Cardiac muscle cell (in vitro differentiated cells and primary cell): ENCODE measurements around the genes CDK5RAP1 and NCOA6.

GRCh38 chr20:33387187-33387649, 14.1 kb downstream of the CDK5RAP1 start:
- RAMPAGE, long total RNA: no peak
- RRBS: no CpG with 5 or more reads among the region's 7 CpGs

GRCh38 chr20:33401060-33401831, at the start of gene CDK5RAP1:
CDK5RAP1 (minus strand) TSS chr20:33401519.
- RAMPAGE, long total RNA: start-site peak on the plus strand at chr20:33401582-33401649, 14 and 19 reads in 2 replicates
- RRBS: 2% methylated on average over 22 of the region's 47 CpGs

DNA sequence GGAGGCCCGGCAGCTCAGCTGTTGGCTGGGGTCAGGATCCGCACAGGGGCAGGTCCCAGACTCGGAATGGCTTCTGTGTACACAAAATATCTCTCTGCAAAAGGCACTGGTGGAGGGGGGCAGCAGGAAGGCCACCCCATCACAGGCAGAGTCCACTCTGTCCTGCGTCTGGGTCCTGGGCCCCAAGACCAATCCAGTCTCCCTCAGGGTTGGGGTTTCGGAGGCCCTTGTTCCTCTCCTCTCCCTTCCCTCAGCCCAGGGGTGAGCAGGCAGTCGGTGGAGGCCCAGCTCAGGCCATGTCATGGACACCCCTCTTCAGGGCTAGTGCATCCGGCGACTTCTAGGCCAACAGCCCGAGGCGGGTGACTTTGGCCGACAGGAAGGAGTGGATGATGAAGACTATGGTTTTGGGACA, 6.9 kb upstream of the CDK5RAP1 start:
- RAMPAGE, long total RNA: no peak
- RRBS: no CpG with 5 or more reads among the region's 11 CpGs

DNA sequence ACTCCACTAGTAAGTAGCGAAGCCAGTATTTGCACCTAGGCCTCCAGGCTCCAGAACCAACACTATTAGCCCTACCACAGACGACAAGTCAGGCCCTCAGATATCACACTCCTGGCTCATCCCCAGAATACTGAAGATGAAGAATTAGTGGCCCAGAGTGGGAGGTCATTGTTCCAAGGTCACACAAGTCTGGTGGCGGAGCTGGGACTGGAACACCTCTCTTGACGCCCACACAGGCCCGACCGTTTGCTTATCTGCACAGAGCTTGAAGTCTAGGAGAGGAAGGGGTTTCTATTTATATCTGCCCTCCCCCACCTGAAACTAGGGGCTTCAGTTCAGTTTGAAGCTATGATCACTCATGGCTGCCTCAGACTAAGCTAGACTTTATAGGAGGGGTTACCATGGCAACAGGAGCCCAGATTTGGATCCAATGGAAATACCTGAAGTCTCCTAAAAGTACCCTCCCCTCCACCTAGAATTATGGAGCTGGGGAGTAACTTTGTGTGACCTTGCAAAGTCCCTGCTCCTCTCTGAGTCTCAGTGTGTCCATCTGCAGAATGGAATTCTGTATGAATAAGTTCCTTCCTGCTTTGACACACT, 2.2 kb downstream of the SNTA1 start:
- RAMPAGE, long total RNA: no peak
- RRBS: no CpG with 5 or more reads among the region's 6 CpGs

DNA sequence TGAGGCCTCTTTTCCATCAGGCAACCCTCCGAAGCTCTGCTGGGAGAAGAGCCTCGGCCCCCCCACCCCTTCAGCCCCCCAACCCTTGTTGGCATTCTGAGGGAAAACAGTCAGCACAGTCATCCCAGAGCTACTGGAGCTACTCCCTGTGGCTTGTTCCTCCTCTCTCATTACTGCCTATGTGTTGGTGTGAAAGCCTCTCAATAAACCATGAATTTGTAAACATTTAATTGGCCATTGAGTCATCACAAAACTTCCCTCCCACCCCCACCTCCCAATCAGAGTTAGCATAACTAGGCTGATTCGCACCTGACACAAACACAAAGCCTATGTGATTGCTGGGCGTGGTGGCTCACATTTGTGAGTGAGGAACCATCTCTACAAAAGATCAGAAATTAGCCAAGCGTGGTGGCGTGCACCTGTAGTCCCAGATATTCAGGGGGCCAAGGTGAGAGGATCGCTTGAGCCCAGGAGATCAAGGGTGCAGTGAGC, 17.1 kb upstream of the SNTA1 start:
- RAMPAGE, long total RNA: no peak
- RRBS: no CpG with 5 or more reads among the region's 7 CpGs

GRCh38 chr20:33554753-33555601, 65.1 kb downstream of the CBFA2T2 start:
- RAMPAGE, long total RNA: no peak
- RRBS: no CpG with 5 or more reads among the region's 2 CpGs

GRCh38 chr20:33829437-33830302, 18.5 kb downstream of the CHMP4B start:
- RAMPAGE, long total RNA: no peak
- RRBS: no CpG with 5 or more reads among the region's 5 CpGs

DNA sequence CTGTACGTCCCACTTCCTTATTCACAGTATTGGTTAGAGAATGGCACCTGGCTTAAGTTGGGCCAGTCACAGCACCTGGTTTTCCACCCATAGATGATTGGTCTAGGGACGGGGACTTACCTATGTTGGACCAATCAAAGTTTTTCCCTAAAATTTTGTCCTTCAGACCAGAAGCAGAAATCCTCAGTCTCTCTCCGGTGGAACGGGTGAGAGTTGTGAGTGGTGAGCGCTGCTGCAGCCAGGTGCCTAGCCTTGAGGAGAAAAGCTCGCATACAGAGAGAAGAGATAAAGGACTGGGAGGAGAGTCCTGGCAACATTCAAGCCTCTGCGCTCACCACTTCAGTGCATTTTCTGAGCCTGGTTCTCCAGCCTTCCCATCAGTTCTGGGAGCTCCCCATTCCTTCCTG, 2.1 kb upstream of the RALY start:
- RAMPAGE, long total RNA: no peak
- RRBS: no CpG with 5 or more reads among the region's 7 CpGs

DNA sequence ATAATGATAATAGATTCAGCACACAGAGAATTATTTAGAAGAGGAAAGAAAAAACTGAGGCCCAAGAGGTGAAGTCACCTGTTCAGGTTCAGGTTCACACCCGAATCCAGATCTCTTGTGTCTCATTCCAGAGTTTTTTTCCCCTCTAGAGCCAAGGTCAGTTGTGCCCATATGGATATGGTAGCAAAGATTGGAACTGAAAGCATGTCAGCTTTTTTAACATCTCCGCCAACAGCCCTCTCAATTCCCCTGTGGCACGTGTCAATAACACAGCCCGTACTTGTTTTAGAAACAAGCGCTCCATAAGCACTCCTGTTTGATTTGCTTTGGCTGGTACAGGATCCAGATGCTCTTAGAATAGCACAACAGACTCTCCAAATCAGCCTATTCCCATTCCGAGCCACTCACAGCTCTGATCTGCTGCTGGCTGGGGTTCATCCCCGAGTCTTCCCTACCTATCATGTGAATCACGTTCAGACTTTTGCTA, 46.5 kb downstream of the RALY start:
- RAMPAGE, long total RNA: no peak
- RRBS: no CpG with 5 or more reads among the region's 8 CpGs

DNA sequence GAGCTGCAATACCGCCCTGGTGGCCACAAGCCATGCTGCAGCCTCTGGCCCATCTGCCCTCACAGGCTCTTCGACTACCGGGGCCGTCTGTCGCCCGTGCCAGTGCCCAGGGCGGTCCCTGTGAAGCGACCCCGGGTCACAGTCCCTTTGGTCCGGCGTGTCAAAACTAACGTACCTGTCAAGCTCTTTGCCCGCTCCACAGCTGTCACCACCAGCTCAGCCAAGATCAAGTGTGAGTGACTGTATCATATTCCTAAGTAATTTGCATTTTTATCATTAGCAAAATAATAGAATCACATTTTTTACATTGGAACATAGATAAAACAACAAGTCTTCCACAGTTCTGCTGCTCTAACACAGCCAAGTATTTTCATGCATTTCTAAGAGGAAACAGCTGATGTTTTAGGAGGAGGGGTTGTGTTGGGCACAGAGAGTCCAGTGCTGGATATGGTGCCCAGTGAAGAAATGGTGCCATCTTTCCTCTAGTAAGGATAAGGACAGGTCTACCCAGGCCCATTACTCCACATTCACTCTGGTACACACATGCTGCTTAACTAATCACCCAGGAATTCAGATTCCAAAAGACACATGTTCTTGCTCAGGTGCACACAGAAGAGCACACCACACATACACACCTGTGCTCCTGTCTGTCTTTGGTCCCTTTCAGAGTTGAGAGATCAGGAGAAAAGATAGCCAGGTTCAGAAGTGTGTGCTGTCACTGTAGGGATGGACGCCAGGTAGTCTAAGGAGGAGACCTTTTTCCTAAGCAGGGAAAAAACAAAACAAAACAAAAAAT, 36.0 kb downstream of the EIF2S2 start:
- RAMPAGE, long total RNA: no peak
- RRBS: 80% methylated on average over 9 of the region's 14 CpGs

DNA sequence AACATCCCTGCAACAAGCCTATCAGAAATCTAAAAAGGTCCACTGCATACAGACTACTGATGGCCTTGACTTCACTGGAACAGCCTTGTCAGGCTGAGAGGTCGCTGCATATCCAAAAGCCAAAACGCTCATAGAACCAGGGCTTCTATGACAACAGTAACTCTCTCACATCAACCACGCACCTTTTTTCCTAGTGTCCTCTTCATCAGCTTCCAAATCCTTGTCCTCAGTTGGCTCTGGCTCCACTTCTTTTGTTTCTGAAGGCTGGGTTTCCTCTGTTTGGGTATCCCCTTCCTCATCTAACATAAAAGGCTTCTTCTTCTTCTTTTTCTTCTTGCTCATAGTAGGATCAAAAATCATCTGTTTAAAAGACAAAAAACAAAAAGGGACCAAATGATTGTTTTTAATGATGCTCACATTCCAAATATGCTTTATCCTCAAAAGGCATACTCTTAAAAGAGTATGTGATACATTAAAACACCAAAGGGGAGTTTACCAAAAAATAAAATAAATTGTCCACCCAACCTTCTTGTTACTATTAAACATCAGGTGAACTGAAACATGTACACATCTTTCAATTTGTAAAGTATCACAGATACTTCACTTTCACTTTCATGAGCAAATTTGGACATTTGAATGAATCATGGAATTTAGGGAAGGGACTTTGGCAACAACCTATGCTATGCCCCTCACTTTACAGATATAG, 6.7 kb downstream of the EIF2S2 start:
- RAMPAGE, long total RNA: no peak
- RRBS: no CpG with 5 or more reads among the region's 3 CpGs

DNA sequence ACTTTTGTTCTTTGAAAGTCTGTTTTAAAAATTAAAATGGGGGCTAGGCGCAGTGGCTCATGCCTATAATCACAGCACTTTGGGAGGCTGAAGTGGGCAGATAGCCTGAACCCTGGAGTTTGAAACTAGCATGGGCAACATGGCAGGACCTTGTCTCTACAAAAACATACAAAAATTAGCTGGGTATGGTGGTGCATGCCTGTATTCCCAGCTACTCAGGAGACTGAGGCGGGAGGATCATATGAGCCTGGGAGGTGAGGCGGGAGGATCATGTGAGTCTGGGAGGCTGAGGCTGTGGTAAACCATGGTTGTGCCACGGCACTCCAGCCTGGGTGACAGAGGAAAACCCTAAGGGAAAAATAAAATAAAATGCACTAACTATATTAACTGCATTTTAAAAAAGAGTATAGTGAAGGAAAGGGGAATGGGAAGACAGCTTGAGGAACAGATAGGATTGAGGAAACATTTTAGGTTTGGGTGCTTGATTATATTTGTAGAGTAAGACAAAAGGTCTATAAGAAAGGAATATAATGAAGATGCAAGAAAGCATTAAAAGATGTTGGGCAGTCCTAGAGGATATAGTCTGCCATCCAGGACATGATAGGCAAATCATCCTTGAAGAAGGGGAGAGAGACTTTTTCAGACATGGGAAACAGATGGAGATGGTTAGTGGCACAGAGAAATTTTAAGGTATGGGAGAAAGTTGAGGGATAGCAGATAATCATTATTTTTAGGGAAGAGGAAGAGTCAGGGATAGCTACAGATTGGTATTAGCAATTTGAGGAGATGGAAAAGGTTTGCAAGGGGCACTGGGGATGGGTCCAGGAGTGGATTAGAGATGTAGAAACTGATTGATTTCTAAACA, 71.1 kb downstream of the ITCH start:
- RAMPAGE, long total RNA: no peak
- RRBS: no CpG with 5 or more reads among the region's 4 CpGs

DNA sequence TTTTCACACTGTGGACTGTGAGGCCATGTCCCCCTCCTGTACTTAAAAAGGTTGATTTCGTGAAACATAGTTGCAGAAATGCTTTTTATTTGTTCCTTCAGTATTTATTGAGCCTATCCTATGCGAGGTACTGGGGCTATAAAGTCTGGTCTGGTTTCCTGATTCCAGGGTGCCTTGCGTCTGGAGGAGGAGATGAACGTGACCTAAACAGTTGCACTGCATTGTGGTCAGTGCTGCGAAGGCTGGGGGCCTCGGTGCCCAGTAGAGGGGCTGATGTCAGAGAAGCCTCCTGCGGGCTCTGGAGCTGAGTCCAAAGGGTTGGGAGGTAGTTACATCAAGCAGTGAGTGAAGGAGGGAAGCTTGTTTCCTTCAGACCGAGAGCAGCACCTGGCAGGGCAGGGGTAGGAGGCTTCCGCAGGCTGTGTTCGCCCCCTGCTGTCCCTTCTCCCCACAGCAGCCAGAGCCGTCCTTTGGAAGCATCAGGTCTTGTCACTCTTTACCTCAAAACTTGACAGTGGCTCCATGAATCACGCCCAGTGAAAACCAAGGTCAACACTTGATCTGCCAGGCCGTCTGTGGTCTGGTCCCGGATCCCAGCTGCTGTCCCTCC, 6.7 kb downstream of the DYNLRB1 start:
- RAMPAGE, long total RNA: no peak
- RRBS: 23% methylated on average over 1 of the region's 14 CpGs

DNA sequence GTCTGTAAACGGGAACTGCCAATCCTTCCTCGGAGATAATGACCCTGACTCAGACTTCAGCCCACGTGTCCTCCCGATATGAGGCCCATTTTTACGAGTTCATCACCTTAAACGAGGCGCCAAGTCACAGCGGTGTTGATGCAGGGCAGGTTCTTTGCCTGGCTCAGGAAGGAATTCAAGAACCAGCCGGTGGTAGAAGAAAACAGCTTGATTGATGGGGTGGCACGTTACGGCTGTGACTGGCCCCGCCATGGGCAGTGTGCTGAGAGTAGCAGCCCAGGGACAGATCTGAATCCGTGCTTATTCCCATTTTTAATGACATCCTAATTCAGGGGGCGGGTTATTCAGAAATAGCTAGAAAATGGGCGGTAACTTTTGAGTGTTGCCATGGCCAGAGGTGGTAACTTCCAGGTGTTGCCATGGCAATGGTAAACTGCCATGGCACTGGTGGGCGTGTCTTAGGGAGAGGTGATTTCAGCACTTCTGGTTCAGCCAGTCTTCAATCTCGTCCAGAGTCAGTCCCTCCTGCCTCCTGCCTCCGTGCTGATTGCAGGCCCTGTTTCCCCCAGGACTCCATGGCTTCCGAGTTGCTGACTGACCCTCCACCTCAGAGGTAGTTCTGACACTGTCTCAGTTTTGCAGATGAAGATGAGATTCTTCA, 9.1 kb upstream of the MAP1LC3A start:
- RAMPAGE, long total RNA: no peak
- RRBS: no CpG with 5 or more reads among the region's 19 CpGs

DNA sequence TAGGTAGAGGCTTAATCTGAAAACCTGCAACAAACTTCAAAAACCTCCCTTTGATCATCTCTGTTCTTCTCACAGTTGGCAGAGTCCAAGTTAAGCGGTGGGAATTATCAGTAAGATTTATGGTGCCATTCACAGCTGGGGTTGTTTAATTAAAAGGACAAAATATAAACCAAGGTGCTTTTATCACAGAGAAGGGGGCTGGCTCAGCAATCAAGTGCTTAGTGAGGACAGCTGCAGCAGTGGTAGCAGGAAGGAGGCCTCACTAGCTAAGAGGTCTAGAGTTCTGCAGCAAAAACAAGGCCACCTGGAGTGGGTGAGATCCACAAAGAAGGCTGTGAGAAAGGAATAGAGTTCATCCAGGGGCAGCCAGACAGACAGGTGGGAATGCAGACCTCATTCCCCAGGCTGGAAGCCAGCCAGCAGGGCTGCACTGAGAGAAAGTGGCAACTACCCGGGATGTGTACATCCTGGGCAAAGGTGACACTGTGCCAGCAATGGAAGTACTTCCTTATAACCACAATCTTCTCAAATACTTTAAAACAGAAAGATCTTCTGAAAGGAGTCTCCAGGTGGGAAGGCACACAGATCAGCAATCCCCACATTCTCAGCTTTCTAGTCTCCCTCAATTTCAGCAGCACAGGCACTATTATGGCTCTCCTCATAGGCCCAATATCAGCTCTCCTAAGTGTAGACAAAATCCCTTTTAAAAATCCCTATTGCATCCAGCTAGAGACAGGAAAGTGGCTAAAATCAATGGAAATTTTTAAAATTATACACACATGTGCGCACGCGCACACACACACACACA, 37.0 kb downstream of the PIGU start:
- RAMPAGE, long total RNA: no peak
- RRBS: no CpG with 5 or more reads among the region's 5 CpGs

DNA sequence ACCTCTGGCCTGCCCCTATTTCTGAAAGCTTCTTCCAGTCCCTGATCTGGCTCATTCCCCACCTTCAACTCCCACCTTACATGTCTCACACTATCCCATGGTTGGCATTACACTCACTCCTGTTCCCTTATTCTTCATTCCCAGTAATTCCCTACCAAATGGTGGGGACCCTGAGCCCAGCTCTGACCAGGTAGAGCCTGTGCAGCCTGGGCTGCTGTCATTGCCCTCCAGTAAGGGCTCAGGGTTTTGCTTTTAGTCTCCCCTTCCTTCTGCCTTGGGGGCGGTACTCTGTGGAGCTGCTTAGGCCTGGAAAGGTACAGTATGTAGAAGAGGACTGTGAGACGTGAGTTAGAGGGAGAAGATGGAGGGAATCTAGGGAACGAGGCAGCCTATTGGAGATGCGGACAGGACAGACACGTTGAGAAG, 6.5 kb downstream of the TP53INP2 start:
- RAMPAGE, long total RNA: no peak
- RRBS: no CpG with 5 or more reads among the region's 5 CpGs

DNA sequence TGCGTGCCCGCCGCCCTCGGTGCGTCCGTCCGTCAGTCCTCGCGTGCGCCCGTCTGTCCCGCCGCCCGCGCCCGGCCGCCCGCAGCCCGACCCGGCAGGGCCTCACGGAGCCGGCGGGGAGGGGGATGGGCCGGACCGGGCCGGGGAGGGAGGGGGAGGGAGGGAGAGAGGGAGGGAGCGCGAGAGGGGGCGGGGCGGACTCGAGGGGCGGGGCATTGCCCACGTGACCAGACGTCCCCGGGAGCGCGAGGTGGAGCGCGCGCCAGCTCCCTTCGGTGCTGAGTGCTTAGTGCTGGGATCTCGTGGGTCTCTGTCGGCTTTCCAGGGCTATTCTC, at the start of gene NCOA6:
Gene NCOA6, minus strand, starts transcription at position 127 of the 335 bp plus-strand sequence.
- RAMPAGE, long total RNA: no peak
- RRBS: 2% methylated on average over 20 of the region's 43 CpGs

DNA sequence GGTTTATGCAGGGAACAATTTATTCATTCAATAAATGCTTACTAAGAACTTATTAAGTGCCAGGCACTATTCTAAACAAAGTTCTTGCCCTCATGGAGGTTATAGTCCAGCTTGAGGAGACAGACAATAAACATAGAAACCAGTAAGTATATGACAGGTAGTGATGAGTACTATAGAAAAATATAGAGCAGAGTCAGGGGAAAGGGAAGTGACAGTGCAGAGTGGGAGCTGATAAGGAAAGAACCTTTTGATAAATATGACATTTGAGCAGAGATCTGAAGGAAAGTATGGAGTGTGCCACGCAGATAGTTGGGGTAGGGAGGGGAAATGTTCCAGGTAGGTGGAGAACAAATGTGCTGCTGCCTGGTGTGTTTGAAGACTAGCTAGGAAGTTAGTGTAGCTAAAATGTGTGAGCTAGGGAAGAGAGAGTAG, 12.1 kb downstream of the ACSS2 start:
- RAMPAGE, long total RNA: no peak
- RRBS: no CpG with 5 or more reads among the region's 1 CpG

- RAMPAGE, long total RNA: start-site peak on the plus strand at chr20:34977643-34977670, 188 and 305 reads in 2 replicates
- RRBS: no CpG with 5 or more reads among the region's 21 CpGs
Observed at GRCh38 chr20:34977149-34978358, 21.9 kb downstream of the MYH7B start.

DNA sequence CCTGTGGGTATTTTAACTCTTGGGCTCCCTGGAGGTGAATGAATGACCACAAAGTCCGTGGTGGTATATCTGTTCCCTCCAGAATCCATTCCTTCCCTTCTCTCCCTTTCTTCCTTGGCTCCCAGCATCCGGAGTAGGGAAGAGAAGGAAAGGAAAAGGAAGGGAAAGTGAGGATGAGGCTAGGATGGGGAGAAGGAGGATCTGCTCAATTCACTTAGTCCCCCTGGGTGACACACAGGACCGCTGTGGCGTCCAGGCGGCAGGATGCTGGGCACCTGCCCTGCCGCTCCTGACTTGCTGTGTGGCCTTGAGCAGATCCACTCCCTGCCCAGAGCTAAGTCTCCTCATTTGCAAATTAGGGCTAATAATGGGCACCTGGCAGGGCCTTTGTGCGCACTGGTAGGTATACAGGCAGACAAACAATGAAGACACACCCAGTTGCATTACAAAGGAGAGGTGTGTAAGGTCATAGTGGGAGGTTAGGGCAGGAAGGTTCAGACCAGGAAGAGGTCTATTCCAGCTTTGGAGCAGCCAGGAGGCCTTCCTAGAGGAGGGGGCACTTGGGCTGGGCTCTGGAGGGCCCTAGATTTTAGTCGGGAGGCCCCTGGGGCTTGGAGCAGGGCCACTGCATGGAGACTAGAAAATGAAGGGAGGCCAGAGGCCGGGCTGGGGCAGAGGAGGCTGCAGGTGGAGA, 28.3 kb downstream of the MYH7B start:
- RAMPAGE, long total RNA: no peak
- RRBS: no CpG with 5 or more reads among the region's 9 CpGs